Frontal cortex (tissue), 2 donors: Measurements from ENCODE around the genes AKNA, TMEM268 and BRINP1.

- RAMPAGE, long total RNA = no peak
Measured at GRCh38 chr9:114323259-114323609, 336 bp downstream of the ORM1 start.

- RAMPAGE, long total RNA = no peak
Measured at GRCh38 chr9:114367583-114368589, 19.9 kb downstream of the AKNA start.

DNA sequence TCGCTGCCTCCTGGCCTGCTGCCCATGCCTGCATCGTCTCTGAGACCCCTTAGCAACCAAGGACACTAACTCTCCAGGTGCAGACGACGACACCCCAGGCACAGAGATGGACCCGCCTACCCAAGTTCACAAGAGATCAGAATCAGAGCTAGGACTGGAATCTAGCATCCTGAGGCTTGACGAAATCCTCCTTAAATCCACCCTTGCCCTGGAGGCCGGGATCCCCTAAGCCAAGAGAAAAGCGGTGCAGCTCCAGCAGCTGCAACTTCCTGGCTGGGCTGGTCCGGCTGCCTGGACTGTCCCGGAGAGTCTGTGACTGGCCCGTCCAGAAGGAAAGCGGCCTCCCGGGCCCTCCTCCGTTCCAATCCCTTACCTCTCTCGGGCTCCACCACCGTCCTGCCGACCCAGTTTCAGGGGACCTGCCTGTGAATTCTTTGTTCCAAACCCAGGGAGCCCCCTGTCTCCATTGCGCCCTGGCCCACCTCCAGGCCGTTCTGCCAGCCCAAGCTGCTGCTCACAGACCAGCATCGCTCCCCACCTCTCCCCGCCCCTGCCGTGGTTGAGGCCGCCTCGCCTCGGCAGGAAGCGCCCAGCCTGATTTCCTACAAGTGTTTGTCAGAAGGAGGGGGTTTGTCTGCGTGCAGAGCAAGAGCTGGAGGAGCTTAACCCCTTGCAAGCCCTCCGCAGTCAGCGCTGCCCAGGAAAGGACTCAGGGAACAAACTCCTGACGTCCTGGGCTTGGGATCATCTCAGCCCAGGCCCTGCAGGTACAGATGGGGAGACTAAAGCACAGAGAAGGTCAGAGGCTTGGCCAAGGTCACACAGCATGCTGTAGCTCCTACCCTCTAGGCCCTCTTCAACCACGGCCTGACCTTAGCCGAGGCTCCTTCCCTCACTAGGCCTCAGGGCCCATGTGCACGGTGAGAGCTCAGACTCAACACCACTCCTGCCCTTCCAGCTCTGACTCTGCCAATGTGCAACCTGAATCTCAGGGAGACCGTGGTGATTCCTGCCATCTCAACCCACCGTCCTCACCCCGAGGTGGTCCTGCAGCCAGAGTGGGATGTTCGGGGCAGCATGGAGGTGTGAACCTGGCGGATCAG lies at the start of gene AKNA:
TSS of gene AKNA (minus strand) at position 496 of the 1,103 bp plus-strand sequence.
- RAMPAGE, long total RNA = no peak

DNA sequence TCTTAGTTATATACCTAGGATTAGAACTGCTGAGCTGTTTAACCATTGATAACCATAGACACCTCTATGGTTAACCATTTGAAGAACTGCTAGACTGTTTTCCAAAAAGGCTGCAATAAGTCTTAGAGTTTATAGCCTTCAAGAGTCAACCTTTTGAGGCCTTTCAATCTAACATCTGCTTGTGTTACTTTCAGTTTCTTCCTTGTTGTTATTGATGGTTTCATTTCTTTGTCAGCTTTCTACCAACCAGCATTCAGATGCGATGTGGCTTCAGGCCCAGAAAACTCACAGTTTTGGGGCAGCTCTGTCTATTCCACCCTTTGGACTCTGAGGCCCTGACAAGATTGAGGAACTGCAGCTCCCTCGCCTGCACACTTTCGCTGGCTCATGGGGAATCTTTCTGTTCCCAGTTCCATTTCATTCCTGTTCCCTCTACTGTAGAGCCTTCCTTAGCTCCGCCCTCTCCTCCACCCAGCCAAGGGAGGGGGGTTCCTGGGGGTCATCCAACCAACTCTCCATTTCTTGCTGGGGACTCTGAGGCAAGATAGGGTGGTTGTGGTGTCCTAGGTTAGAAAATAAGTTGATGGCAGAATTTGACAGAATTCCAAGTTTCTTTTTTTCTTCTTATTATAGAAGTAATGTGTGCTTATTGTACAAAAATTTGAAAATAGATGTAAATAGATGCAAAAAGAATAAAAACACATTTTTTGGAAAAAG lies 13.4 kb upstream of the WHRN start:
- RAMPAGE, long total RNA = no peak

DNA sequence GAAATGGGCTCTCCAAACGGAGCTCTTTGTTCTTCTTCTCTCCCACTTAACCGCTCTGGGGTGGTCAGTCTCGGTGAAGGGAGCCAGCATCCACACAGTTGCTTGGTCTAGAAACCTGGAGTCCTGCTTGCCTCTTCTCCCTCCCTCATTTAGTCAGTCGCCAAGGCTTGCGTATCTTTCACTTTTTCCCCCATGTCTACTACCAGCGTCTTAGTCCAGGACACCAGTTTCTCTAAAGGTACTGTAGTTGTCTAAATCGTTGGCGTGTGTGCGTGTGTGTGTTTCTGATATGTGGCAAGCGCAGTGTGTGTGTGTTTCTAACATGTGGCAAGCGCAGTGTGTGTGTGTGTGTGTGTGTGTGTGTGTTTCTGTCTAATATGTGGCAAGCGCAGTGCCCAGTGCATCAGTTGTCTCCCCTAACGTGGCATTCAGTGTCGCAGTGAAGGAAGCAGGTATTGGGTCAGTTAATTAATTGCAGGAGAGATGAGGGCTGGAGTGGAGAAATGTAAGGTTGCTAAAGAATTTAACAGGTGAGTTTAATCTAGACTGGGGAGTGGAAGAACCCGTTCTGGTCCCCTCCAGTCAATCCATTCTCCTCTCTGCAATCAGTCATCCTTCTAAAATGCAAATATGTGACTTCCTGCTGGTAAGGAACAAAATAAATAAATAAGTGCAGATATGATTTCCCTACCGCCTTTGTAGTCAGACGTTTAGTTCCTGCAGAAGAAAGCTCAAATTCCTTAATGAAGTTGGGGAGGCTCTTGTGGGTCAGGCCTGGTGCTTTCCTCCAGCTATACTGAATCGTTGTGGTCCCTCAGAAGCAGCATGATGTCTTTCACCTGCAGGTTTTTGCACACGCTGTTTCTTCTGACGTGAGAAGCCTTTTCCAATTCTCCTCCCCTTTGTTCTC lies 861 bp downstream of the ATP6V1G1 start:
- RAMPAGE, long total RNA = no peak

GRCh38 chr9:114611056-114612035 lies at the start of gene TMEM268:
TSS of gene TMEM268 (plus strand) at chr9:114611291.
- RAMPAGE, long total RNA = no peak

DNA sequence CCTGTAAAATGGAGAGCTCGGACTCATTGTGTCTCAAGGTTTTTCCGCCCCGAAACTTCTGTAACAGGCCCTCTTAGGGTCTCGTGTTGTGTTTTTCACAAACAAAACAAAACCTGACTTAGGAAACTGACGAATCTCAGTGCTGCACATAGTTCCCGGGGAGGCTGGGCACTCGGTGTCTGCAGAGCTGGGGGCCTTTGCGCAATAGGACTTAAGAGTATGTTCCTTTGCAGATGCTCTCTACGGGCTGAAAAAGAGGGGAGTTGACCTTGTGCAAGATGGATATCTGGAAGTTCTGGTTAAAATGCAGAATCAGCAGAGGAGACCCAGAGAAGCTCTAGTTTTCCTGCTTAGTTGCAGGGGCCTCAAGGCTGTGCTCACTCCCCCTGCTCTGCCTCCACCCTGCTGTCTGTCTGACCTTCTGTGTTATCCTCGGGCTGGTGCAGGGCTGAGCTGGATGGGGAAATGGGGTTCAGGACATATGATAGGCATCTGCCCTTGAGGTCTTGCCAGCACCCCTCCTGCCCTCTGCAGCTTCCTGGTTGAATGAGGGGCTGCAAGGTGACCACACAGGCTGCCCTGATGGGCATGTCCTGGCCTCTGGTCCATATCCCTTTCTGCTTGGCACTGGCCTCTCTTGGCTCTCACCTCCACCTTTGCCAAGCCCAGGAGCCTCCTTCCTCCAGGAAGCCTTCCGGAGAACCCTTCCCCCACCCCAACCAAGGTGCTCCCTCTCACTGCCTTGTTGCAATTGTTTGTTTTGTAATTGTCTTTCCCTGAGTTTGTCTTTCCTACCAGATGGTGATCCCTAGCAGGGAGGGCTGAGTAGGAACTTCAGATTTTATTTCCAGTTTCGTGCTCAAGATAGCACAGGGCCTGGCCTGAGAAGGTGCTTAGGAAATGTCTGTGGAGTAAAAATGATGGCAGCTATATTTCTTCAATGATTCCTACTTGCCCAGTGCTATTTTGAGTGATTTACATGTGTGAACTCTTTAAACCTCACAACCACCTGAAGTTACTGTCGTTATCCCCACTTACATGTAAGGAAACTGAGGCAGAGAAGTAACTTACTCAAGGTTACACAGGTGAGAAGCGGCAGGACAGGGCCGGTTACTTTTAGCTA lies 1.3 kb downstream of the TMEM268 start:
- RAMPAGE, long total RNA = no peak

GRCh38 chr9:114622149-114622348 lies 11.0 kb downstream of the TMEM268 start:
- RAMPAGE, long total RNA = no peak

- RAMPAGE, long total RNA = no peak
Measured at GRCh38 chr9:114953858-114954523, 23.6 kb upstream of the TNFSF8 start.

- RAMPAGE, long total RNA = no peak
Measured at GRCh38 chr9:115466440-115467340, 348.7 kb upstream of the TNC start.

DNA sequence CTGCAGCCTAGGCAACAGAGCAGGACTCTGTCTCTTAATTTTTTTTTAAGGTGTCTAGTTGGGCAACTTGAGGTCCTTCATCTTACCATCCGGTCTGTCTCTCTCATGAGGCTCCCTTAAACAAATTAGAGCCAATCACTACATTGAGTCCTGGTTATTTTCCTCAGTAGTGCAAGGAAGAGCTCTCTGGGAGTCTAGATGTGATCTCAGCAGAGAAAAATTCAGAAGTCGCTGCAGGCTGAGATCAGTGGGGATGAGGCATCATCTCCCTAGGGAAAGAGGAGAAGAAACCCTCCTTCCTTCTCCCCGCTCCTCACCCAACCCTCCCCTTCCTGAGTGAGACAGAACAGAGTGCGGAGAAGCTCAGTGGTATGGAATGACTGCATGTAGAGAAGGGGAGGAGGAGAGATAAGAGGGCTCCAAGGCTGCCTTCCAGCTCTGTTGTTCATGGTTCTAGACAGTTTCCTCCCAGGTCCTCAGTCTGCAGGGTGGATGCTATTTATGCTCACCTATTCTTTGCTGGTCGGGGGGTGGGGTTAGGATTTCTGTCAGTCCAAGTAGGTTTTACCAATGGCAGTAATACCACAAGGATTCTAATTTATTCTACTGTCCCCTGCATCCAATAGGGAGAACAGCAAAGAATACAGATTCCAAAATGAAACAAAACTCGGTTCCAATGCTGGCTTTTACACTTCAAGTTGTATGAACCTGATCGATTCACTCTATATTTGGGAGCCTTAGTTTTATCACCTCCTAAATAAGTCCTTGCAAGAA lies 80.6 kb downstream of the PAPPA start:
- RAMPAGE, long total RNA = no peak

DNA sequence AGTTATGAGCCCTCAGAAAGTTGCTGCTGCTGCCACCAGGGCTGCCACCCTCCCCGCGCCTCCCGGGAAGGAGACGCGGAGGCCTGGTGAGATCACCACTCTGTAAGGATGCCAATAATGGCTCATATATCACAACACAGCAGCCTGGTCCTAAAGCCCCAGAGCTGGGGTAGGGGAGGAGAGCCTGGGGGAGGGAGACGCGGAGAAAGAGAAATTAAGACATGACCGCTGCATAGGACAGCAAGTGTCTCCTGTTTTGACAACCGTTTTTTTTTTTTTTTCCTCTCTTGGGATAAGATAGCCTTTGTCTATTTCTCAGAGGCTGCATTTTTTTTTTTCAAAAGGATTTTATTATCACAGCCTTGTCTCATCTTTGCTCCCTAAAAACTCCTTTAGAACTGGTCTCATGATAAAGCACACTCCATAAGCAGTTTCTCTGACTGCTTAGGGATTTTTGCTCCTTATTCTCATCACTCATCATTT lies 211.7 kb downstream of the PAPPA start:
- RAMPAGE, long total RNA = no peak

DNA sequence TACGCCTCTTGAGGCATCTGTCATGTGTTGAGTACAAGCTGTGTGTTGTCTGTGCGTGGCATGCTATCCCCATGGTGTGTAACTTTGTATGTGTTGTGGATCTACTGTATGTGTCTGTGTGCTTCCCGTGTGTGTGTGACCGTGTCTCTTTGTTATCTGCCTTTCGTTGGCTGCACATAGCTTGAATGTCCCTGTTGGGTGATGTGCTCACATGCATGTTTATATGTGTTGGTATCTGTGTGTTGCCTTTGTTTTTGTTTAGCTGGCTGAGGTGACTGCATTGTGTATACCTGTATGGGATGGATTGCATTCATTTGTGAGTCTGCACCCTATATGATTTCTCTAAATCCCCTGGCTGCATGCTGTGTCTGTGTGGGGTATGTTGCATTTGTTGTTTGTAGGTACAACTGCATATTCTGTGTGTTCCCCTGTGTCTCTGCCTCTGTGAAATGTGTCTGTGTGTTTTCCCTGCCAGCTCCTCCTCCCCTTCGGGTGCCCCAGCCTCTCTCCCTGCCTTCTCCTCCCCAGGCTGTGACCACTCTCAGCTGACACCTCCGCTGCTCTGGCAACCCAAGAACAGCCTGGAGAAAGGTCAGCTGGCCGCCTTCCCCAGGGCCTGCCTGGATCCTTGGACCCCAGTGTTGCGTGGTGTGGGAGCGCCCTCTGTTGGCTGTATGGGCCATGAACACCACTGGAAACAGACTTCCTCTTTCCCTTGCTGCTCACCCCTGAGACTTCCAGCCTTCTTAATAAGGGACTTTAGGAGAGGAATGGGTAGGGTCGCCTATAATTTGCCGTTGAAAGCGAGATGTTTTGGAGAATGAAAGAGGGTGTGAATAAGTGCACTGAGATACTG lies 115.2 kb upstream of the TRIM32 start:
- RAMPAGE, long total RNA = no peak

- RAMPAGE, long total RNA = no peak
Measured at GRCh38 chr9:116697805-116698325, 10.8 kb downstream of the TRIM32 start.

DNA sequence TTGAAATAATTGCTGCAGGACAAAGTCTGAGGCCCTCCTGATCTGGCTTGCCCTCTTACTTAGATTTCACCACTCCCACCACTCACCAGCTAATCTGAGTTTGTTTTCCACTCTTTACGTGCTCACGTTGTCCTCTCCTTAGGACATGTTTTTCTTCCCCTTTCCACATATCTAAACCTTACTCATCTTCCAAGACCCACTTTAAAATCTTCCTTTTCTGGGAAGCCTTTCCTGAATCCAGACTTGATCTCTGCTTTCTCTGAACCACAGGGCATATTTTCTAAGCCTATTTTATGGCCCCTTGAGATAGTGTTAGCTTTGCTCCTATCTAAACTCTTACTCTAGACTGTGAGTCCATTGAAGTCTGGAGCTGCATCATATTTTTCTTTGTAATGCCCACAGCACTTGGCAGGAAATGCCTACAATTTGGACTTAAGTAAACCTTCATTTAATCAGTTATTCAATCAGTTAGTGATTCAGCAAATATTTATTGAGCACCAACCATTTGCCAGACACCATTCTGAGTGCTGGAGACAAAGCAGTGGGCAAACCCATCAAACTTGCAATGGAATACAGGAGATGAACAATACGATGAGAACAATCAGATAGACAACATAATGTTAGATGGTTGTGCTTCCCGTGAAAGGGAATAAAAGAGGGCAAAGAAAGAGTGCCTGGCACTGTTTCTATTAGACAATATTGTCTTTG lies 2.5 kb downstream of the TLR4 start:
- RAMPAGE, long total RNA = no peak

- RAMPAGE, long total RNA = no peak
Measured at GRCh38 chr9:119368543-119369196, 565 bp downstream of the BRINP1 start.

- RAMPAGE, long total RNA = no peak
Measured at GRCh38 chr9:119369197-119370239, at the start of gene BRINP1. TSS of gene BRINP1 (minus strand) at chr9:119369435.

DNA sequence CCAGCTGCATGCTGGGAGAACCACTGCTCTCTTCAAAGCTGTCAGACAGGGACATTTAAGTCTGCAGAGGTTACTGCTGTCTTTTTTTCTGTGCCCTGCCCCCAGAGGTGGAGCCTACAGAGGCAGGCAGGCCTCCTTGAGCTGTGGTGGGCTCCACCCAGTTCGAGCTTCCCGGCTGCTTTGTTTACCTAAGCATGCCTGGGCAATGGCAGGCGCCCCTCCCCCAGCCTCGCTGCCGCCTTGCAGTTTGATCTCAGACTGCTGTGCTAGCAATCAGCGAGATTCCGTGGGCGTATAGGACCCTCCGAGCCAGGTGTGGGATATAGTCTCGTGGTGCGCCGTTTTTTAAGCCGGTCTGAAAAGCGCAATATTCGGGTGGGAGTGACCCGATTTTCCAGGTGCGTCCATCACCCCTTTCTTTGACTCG lies 257.5 kb upstream of the BRINP1 start:
- RAMPAGE, long total RNA = no peak

GRCh38 chr9:119868678-119869335 lies 499.6 kb upstream of the BRINP1 start:
- RAMPAGE, long total RNA = no peak

DNA sequence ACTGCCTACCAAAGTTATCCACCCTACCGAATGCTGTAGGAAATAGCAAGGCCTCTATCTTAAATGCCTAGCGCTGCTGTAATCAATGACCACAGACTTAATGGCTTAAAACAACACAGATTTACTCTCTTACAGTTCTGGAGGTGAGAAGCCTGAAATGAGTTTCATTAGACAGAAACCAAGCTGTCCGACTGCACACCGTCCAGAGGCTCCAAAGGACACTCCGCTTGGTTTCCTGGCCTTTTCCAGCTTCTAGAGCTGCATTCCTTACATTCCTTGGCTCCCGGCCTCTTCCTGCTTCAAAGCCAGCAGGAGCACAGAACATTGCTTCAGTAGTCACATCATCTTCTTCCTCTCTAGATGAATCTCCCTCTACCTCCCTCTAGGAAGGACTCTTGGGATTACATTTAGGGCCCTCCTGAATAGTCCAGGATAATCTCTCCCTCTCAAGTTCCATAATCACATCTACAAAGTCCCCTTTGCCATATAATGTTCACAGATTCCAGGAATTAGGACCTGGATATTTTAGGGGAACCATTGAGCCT lies 213.4 kb downstream of the CDK5RAP2 start:
- RAMPAGE, long total RNA = no peak